Monocyte (primary cell): Measurements from ENCODE around the genes BTG2, OPTC, LAX1 and SOX13.

- PRO-cap, 2 experiments: no peak in any of the 2 experiments
Measured at GRCh38 chr1:202539113-202539954, 170.9 kb downstream of the SYT2 start.

DNA sequence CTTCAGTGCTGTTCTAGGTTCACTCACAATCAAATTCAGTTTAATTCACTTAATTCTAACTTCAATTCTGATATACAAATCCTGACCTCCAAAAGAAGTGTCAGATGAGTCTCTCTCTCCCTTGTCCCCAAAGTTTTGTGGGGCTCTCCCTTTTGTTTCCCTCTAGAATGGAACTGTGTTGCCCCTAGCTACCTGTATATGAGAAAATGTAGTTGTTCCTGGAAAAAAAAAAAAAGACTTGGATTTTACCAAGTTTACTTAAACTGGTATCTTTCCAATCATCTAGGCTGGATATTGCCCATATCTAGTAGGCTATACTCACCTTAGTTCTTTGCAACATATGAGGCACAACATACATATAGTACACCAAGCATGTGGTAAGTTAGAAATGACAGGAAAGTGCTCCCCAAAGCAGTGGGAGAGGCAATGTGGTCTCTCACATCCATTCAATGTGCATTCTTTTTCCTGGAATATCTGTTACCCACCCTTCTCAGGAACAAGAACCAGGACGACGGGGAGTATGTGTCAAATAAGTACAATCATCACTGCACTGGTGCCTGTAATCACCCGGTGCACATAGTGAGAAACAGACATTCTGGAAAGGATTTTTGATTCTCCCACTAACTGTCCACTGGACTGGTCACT, 3.0 kb upstream of the RABIF start:
- PRO-cap, 2 experiments: no peak in any of the 2 experiments

DNA sequence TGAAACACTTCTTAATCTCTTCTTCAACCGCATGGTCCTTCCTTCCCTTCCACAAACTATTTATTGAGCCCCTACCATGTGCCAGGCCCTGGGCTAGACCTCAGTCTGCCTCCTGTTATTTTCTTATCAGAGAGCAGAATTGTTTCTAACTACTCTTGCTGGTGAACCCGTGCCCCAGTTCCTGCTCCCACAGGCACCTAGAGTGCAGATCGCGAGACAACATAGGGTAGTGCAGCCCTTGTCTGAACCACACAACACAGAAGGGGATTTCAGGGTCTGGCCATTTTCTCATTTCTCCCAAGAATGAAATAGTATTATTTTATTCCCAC, 533 bp upstream of the ADIPOR1 start:
- PRO-cap, 2 experiments: no peak in any of the 2 experiments

DNA sequence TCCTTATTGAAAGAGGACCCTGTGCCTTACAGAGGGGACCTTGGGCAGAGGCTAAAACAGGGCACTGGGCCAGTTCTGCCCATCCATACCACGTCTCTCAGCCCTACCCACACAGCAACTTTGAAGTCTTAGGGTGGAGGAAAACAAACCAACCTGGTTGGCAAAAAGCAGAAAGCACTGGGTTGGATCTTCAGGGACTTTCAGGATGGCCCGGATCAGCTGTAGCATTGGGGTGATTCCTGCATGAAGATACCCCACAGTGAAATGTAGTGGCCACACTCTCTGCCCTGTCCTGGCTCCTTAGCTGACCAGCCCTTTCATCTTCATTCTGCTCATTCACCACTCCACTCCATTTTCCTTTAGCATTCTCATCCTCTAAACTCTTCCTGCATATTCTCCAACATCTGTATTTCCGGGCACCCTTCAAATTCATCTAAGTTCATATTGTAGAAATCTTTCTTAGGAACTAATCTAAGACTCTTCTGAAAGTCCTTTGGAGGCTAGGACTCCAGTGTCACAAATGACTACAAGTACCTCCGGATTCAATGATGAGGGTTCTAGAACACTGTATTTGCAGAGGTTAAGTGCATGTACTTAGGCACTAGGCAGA, 3.5 kb downstream of the CYB5R1 start:
- PRO-cap, 2 experiments: no peak in any of the 2 experiments

DNA sequence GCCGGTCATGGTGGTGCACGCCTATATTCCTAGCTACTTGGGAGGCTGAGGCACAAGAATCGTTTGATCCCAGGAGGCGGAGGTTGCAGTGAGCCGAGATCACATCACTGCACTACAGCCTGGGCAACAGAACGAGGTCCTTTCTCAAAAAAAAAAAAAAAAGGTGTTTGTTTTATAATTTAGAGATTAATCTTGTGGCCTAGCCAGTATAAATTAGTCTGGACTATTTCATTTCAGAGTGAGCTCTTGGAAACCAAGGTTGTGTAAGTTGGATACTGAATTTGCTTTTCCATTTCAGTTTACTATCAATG, 3.8 kb upstream of the PPFIA4 start:
- PRO-cap, 2 experiments: no peak in any of the 2 experiments

GRCh38 chr1:203029085-203029752, 2.9 kb downstream of the PPFIA4 start:
- PRO-cap, 2 experiments: no peak in any of the 2 experiments

DNA sequence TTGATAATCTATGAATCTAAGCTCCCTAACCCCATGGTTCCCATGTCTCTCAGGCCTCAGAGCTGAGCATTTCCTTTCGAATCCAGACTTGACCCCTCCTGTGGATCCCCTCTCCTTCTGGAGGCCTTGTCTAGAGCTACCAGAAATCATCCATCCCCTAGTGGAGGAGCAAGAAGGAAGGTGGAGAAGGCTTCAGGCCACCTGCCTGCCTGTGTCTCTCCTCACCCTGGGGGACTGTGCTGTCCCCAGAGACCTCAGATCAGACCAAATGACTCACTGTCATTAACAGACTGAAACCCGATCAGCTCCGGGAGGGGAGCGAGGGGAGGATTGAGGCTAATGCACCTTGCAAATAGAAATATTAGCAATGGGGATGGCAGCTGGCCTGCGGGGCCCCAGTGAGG, 2.1 kb downstream of the MYBPH start:
- PRO-cap, 2 experiments: no peak in any of the 2 experiments

DNA sequence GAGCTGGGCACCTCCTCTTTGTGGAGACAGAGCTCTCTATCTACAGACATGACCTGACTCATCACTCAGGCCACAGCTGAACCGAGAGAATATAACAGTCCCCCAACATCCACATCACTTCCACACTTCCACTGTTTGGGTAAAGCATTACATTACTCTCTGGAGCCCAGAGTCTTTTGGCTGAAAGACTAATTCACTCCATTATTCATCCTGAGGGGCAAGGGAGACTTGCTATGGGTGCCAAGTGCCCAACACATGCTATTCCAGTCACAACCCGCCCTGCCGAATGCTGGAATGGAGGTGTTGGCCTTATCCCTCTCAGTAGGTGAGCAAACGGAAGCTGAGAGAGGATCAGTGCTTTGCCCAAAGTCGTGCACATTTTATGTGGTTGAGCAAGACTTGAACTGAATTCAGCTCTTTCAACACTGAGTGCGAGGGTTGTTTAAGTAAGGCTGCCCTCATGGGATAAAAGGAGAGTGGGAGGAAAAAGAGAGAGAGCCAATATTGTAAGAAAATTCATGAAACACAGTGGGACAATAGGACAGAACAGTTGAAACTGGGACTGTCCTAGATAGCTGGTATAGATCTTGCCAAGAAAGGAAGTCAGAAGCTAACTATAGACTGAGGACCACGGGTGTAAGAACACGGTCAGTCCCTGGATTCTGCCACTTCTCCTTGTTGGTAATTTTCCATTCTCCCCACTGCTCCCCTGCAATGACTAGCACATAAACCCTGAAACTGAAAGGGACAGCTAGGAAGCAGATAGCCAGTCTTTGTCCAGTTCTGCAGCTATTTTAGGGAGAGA, 13.5 kb upstream of the CHI3L1 start:
- PRO-cap, 2 experiments: no peak in any of the 2 experiments

DNA sequence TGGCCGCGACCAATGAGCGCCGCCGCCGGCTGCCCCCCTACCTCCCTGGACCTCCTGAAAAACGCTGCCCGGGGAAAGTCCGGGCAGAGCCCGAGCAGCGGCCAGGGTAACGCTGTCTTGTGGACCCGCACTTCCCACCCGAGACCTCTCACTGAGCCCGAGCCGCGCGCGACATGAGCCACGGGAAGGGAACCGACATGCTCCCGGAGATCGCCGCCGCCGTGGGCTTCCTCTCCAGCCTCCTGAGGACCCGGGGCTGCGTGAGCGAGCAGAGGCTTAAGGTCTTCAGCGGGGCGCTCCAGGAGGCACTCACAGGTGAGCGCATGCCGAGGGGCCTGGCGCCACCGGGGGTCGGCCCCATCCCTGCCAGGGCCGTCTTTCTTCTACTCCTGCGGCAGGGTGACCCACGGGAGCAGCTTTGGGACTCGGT, at the start of gene BTG2:
TSS of gene BTG2 (plus strand) at position 86 of the 430 bp plus-strand sequence.
- PRO-cap, 2 experiments: peak in 2 of 2 experiments; most common plus-strand start position 86 of the sequence (in 1)

- PRO-cap, 2 experiments: peak in 1 of 2 experiments; most common plus-strand start chr1:203306589 (in 1)
Measured at GRCh38 chr1:203306028-203306970, 980 bp downstream of the BTG2 start.

GRCh38 chr1:203462873-203463474, 12.6 kb upstream of the PRELP start:
- PRO-cap, 2 experiments: no peak in any of the 2 experiments

- PRO-cap, 2 experiments: no peak in any of the 2 experiments
Measured at GRCh38 chr1:203493913-203494288, at the start of gene OPTC. TSS of gene OPTC (plus strand) at chr1:203494153.

DNA sequence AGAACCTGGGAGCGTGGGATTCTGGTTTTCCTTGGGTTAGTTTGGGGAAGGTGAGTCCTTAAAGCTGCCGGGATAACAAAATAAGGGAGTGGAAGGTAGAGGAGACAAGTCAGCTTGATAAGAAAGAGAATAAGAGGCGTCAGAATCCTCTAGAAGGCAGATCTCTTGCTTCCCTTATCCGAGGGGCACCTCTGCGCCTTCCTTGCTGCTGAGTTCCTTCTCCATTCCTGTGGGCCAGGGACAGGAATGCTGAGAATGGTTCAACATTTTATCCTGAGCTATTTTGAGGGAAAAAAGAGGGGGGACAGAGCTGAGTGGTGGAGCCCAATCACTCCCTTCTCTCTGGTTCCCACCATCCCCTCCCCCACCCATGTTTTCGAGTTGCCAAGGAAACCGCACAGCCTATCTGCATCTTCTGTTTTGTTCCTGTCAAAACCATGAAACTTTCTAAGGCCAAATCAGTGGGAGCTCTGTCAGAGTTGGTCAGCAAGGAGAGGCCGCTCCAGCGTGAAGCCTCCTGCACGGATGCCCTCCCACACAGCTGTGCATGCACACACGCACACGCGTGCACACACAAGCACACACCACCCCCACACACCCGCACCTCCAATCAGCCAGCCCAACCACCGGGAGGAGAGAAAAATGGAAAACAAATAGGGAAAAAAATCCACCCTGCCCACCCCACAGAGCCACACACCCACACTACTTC, 54.6 kb upstream of the ATP2B4 start:
- PRO-cap, 2 experiments: no peak in any of the 2 experiments

GRCh38 chr1:203592762-203593130, 33.9 kb upstream of the ATP2B4 start:
- PRO-cap, 2 experiments: peak in 1 of 2 experiments; most common minus-strand start chr1:203592895 (in 1)

- PRO-cap, 2 experiments: no peak in any of the 2 experiments
Measured at GRCh38 chr1:203625464-203626279, 960 bp upstream of the ATP2B4 start.

- PRO-cap, 2 experiments: no peak in any of the 2 experiments
Measured at GRCh38 chr1:203740650-203741627, 24.0 kb upstream of the LAX1 start.

GRCh38 chr1:203754253-203754893, 10.6 kb upstream of the LAX1 start:
- PRO-cap, 2 experiments: no peak in any of the 2 experiments

DNA sequence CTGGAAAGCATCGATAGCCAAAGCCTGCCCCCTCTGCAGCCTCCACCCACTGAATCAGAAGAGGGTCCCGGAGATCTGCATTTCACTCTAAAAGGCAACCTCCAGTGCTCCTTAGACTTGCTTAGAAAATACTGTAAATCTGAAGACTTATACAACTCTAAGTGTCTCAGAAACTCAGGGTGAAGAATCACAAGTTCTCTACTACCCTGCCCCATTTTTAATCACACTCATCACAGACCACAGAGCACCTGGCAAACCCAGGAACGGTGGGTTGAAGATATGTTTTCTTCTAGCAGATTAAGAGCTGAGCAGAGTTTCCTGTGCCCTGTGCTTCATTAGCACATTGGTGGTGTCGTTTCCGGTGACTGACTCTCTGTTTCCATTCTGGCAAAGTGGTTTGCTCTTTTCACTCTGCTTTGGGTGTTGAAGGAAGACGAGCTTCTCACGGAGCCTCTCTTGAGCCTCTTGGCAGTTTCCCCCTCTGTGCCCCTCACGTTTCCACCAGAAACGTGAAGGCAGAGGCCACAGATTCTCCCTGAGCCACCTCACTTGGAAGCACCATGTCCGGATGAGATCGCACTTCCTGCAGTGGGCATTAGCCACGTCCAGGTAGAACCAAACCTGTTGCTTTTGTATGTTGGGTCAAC, at the start of gene LAX1:
TSS of gene LAX1 (plus strand) at position 409 of the 647 bp plus-strand sequence.
- PRO-cap, 2 experiments: peak in 2 of 2 experiments; most common plus-strand start position 409 of the sequence (in 2)

GRCh38 chr1:204072774-204073820, at the start of gene SOX13:
TSS of gene SOX13 (plus strand) at chr1:204073115.
- PRO-cap, 2 experiments: peak in 2 of 2 experiments; most common plus-strand start chr1:204073153 (in 2)

- PRO-cap, 2 experiments: no peak in any of the 2 experiments
Measured at GRCh38 chr1:204081782-204082405, 9.0 kb downstream of the SOX13 start.